Vermiform appendix (tissue), 1 donor: ENCODE measurements around the genes CD164L2 and WASF2.

DNA sequence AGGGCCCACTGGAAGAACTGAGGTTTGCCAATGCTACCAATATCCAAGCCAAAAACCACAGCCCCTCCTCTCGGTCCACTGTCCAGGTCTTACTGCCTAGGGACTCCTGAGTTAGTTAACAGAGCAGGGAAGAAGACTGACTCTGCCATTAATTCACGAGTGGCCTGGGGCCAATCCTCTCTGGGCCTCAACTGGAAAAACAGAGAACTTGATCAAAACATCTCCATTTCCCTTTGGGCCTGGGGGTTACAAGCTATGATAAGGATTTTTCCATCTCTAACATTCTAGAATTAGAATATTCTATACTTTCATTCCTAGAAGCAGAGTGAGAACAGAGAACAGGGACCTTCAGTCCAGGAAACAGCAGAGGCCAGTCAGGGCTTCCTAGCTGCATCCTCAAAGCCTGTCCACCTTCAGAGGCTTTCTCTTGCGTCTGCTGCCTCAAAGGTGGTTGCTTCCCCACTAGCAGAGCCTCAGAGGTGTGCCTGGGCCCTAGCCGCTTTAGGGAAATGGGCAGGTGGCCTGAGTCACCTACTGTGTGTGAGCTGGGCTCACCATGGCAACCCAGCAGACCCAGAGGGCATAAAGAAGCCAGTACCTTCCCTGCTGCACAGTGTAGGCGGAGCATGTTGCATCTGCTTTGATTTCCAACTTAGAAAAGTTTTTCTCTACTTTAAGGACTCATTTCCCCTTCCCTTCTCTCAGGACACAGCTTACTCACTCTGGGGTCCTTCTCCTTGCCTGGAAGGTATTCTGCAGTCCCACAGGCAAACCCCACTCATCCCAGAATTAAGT, 12.6 kb downstream of the SLC9A1 start:
- PRO-cap: no peak

DNA sequence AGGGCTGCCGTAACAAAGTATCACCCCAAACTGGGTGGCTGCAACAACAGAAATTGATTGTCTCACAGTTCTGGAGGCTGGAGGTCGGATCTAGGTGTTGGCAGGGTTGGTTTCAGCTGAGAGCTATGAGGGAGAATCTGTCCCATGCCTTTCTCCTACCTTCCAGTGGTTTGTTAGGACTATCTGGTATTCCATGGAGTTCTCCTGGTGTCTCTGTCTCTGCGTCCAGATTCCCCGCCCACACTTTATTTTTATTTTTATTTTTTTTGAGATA, 678 bp upstream of the SLC9A1 start:
- PRO-cap: no peak

DNA sequence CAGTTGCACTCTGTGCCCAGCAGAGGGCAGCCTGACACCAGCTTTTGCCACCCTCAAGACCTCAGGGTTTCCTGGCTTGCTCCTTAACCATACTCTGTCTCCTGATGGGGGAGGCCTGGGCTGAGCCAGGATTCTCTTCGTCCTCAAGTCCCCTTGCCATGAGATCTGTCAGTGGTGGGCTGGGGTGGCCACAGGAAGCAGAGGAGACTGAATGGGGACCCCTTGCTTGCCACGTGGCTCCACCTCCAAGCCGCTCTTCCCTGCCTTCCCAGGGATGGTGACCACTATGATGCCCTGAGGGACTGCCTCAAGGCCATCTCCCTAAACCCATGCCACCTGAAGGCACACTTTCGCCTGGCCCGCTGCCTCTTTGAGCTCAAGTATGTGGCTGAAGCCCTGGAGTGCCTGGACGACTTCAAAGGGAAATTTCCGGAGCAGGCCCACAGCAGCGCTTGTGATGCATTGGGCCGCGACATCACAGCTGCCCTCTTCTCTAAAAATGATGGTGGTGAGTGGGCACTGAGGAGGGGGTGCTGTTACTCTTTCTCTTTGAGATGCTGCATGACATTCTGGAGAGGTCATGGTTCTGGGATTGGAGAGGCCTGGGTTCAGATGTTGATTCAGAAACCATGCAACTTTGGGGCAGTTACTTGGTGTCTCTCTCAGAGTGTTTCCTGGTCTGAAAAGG, 20.9 kb upstream of the TMEM222 start:
- PRO-cap: no peak

DNA sequence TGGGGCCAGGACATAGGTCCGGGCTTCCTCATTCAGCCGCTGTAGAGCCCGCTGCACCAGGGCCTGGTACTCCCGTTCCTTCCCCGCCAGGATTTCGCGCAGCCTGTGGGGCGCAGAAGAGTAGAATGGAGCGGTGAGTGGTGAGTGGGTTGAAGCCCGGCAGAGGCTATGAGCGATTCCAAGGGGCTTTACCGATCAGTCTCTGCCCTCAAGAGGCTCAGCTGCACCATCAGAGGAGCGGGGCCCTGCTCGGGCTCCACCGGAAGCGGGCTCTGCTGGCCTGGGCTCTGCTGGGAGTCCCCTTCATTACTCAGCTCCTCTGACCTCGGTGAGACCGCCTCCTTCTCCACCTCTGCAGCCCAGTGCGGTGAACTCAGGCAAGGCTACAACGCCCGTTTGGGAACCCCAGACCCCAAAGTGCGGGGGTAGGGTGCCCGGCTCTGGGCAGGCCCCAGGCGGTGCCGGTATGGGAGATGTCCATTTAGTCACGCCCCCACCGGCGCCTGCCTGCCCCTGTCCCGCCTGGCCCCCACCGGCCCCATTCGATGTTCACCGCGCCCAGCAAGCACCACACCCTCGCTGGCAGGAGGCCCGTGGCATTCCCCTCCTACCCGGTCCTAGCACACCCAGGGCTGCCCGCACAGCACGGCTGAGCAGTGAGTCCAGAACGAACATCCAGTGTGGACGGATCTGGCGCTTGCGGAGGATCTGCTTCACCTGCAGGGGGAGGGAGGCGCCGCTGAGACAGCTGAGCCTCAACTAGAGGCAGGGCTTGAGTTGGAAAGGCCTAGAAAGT, 10.2 kb downstream of the MAP3K6 start:
- PRO-cap: unidirectional peak, plus-strand start at position 656 of the sequence

DNA sequence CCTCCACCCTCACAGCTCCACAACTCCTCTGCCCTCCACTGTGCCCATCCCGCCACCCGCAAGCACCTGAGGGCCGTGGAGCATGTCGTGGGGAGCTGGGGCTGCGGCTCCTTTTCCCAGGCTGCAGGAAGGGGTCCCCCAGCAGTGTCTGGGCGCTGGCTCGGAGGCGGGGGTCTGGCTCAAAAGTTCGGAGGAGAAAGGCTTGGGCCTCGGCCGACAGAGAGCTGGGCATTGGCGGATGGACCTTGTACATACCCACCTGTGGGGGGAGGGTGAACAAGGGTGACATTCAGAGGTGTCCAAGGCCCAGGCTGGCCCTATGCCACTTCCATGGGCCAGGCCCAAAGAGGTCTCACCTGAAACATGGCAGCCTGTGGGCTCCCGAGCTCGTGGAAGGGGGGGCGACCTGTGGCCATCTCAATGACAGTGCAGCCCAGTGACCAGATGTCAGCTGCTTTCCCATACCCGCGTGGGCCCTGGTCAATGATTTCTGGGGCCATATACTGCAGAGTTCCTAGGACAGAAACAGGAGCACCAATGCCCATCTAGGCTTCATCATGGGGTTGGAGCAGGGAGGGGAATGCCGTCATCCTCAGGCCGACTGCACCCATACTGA, 8.3 kb downstream of the MAP3K6 start:
- PRO-cap: no peak

DNA sequence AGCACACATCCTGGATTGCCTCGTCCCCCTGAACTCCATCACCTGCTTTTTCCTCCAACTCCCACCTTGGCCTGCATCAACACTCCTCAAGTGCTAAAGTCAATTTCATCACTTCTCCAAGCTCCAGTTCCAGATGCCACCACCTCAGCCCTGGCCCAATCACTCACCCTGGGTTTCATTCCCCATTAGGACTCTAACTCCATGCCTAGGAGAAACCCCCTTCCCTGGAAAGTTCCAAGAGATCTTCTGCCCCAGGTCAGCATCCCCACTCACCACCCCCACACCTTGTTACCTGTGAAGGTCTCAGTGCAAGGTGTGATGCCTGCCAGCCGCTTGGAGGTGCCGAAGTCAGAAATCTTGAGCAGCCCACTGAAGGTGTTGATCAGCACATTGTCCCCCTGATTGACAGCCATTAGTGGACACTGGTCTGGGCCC, 7.6 kb downstream of the MAP3K6 start:
- PRO-cap: no peak

GRCh38 chr1:27383071-27383588, at the start of gene CD164L2:
TSS of gene CD164L2 (minus strand) at chr1:27383333.
- PRO-cap: unidirectional peak, minus-strand start at chr1:27383325

GRCh38 chr1:27448986-27449407, 41.0 kb downstream of the WASF2 start:
- PRO-cap: no peak

GRCh38 chr1:27475285-27475605, 14.7 kb downstream of the WASF2 start:
- PRO-cap: no peak

DNA sequence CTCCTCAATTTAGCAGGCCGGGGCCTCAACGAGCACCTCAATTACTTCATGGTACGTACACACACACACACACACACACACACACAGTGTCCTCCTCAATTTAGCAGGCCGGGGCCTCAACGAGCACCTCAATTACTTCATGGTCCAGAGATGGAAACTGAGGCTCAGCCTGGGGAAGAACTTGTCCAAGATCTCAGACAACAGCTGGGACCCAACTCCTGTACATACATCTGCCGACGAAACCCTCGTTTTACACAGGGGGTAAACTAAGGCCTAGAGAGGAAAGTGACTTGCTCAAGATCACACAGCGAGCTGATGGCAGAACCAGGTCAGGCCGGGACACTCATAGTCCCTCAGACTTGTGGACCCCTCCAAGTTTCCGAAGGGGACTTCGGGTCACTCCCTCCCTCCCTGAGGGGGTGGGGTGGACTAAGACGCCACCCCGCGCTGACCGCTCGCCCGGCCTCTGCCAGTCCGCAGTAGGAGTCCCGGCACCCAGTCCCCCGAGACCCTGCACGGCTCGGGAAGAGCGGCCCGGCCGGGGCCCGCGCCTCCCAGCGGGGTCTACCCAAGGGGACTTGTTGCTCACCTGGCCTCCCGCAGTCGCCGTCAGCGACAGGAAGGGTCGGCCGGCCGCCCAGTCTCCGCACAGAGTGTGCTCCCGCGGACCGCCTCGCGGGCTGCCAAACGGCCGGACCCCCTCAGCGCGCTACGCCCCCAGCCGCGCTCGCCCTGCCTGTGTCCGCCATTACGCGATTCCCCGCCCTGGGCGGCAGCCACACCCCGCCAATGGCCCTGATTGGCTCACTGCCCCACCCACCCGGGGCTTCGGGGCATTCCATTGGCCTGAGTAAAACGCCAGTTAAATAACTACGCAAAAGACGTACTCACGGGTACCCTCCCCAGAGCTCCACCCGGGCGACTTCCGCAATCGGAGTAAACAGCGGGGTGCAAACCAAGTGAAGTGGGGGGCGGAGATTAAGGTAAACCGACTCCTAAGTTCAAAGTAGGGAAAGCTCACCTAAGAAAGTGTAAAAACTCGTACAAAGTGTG, at the start of gene WASF2:
TSS of gene WASF2 (minus strand) at position 771 of the 1,053 bp plus-strand sequence.
- PRO-cap: bidirectional peak, plus-strand start at position 40 of the sequence, minus-strand start outside the sequence; unidirectional peak, plus-strand start at position 321 of the sequence; bidirectional peak, plus-strand start at position 472 of the sequence, minus-strand start at position 347 of the sequence; bidirectional peak, plus-strand start at position 955 of the sequence, minus-strand start at position 750 of the sequence

DNA sequence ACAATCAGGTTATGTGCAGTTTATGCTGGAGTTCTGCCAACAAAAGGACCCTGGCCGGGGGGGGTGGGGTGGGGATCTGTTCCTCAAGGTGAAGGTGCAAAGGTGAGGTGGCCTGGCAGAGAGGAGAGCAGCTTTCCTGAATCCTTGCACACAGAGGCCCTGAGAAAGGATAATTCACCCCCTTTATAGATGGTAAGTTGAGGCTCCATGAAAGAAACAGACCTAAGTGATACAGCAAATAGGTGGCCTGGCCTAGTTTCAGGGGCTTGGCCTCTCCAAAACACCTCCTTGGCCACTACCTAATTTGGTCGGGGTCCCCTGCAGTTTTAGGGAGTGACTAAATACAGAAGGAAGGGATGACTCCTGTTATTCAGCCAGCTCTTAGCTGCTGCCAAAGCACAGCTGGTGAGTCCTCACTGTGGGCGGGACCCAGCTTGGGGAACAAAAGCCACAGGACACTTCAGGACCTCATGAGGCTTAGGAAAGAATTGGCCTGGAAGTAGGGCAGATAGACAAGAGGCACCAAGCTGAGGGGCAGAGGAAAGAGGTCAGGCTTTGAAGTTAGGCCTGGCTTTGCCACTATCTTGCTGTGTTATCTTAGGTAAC, 16.0 kb downstream of the IFI6 start:
- PRO-cap: no peak

GRCh38 chr1:27817136-27817754, 13.3 kb upstream of the PPP1R8 start:
- PRO-cap: no peak

GRCh38 chr1:27874436-27874974, 2.2 kb downstream of the THEMIS2 start:
- PRO-cap: no peak

DNA sequence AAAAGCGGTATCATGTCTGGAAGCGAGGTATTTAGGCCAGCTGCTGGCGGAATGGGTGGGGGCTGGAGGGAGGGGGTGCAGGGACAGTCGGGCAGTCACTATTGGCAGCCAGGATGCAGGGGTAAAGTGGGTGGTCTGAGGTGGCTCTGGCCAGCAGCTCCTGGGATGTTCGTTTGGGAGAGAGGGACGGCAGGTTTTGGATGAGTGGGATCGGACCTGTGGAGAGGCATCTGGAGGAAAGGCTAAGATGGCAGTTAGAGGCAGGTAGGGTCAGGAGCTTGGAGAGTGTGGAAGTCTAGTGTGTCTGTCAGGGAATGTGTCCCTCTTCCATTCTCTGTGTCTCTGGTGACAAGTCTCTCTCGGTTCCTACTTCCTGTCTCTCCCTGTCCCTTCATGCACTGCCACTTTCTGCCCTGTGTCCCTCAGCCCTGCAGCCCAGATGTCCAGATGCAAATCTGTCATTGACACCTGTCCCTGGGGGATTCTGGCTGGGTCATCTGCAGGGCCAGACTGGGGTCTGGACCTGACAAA, 6.8 kb downstream of the THEMIS2 start:
- PRO-cap: no peak

GRCh38 chr1:27961034-27961493, 1.3 kb downstream of the XKR8 start:
- PRO-cap: no peak

DNA sequence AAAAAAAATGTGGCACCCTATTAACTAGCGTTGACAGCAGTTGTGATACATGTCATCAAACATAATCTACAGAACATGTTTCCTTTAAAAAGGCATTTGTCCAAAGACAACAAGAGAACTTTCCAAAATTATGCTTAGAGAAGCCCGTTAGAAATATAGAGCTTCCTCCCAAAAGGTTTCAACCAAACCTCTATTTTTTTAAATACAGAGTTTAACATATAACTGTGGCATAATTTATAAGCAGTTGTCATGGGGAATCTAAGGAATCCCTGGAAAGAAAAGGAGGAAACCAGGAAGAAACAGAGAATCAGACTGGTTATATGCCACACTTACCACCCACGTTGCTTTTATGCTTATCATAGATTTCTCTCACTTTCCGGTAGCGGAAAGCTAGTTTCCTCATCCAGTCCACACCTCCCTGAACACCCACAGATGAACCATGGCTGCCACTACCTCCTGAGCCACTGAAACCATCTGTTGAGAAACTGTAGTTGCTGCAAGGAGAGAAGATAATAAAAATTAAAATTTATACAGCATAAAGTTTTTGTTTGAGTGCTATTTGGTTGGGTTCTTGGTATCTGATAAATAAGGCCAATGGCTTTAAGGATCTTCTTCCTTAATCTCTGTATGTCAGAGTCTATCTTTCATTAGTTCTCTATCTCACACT, 33.4 kb downstream of the XKR8 start:
- PRO-cap: no peak

- PRO-cap: no peak
Measured at GRCh38 chr1:28063976-28064397, 24.4 kb downstream of the EYA3 start.

- PRO-cap: no peak
Measured at GRCh38 chr1:28244716-28245372, 8.9 kb downstream of the ATP5IF1 start.

DNA sequence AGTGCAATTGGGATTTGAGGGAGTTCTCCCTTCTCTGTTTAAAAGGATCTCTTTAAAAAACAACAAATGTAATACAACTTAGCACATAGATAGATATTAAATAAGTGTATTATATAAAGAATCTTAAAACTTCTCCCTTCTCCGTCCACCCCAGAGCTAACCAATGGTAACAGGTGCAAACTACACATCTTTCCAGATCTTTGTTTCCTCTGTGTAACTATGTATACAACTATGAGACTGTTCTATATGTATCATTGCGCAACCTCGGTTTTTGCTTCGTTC, 10.3 kb downstream of the ATP5IF1 start:
- PRO-cap: bidirectional peak, plus-strand start outside the sequence, minus-strand start at position 165 of the sequence

DNA sequence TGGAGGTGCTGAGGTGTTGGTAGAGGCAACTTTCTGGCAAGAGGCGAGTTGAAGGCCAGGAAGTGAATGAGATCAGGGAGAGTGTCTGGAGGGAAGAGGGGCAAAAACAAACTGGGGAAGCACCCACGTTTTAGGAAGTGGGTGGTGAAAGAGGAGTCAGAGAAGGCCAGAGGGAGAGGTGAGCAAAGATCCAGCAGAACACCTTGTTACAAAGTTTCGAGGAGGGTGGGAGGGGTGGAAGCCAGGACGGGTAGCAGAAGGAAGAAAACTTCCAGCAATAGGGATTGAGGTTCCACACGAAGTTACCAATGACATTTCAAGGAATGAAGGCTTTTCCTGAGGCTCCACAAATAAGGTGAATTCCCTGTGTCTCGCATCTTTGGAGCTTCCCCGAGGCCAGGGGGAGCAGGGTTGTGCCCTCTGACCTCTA, 666 bp upstream of the SESN2 start:
- PRO-cap: no peak